Measurements from ENCODE around the genes UPK3A and ATXN10.

- PRO-cap: no peak
Measured at GRCh38 chr22:44357812-44358359, 45.1 kb upstream of the SHISAL1 start.

GRCh38 chr22:44755808-44756551 lies 3.6 kb downstream of the ARHGAP8 start:
- PRO-cap: no peak

- PRO-cap: no peak
Measured at GRCh38 chr22:44935676-44936083, 74.1 kb downstream of the PHF21B start.

DNA sequence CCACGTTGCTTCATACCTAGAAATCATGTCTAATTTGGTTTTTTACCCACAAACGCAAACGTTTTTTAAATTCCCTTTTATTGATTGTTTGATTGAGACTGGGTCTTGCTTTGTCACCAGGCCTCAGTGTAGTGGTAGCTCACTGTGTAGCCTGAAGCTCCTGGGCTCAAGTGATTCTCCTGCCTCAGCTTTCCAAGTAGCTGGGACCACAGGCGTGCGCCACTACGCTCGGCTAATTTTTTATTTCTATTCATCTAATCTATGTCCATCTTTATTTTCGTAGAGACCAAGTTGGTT lies 1.4 kb downstream of the NUP50 start:
- PRO-cap: no peak

- PRO-cap: no peak
Measured at GRCh38 chr22:45185736-45186573, 22.2 kb downstream of the NUP50 start.

DNA sequence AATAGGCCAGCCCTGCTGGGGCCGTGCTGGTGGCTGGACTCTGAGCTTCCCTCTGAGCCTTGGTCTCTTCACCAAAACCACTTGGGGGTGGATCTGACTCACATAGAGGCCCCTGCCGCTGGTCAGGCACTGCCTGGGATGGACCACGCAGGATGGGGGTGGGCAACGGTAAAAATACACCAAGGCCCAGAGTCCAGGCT lies 12.3 kb upstream of the UPK3A start:
- PRO-cap: no peak

- PRO-cap: no peak
Measured at GRCh38 chr22:45273383-45273930, 11.3 kb upstream of the UPK3A start.

DNA sequence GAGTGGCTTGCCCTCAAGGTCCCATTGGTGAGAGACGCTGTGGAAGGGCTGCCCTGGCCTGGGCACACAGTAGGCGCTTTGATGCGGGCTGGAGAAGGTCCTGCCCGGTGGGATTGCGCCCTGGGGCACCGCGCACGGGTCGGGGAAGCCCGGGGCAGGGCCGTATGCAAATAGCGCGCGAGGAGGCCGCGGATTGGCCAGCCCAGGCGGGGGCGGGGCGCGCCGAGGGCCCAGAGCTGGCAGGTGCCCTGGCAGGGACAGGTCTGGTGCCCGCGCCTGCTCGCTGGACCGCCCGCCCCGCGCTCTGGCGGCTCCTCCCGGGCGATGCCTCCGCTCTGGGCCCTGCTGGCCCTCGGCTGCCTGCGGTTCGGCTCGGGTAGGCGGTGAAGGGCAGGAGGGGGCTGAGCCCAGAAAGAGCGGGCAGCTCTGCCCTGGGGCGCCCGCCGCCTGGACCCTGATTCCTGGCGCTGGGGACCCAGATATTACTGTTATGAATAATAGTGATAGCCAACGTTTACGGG lies at the start of gene UPK3A:
Gene UPK3A, plus strand, starts transcription at position 260 of the 521 bp plus-strand sequence.
- PRO-cap: bidirectional peak, plus-strand start at position 260 of the sequence, minus-strand start at position 141 of the sequence

GRCh38 chr22:45318778-45319065 lies 9.0 kb downstream of the FAM118A start:
- PRO-cap: no peak

DNA sequence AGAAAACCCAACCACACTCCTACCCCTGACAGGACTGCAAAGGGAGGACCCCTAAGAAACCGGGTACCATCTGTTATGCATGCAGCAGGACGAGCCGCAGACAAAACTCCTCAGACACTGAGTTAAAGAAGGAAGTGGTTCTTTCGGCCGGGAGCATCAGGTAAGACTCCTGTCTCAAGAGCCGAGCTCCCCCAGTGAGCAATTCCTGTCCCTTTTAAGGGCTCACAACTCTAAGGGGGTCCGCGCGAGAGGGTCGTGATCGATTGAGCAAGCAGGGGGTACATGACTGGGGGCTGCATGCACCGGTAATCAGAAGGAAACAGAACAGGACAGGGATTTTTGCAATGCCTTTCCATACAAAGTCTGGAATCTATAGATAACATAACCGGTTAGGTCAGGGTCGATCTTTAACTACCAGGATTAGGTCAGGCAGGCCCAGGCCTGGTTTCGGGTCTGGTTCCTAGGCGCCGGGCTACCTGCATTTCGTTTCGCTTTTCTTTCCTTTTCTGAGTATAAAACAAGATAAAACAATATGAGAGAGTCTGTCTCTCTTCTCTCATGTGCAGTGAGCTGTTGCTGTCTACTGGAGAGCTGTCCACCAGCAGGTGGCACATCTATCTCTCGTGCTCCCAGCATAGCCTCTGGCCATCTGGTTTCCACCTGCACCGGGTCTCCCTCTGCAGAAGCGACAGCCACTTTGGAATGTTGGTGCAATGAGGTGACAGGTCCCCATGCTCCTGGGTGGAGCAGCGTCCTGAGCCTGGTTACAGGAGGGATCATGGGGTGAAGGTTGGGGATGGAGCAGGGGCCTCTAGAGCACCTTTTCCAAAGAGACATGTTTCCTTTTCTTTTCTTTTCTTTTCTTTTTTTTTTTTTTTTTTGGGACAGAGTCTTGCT lies 27.5 kb downstream of the RIBC2 start:
- PRO-cap: no peak

- PRO-cap: no peak
Measured at GRCh38 chr22:45497894-45498347, 4.8 kb upstream of the FBLN1 start.

DNA sequence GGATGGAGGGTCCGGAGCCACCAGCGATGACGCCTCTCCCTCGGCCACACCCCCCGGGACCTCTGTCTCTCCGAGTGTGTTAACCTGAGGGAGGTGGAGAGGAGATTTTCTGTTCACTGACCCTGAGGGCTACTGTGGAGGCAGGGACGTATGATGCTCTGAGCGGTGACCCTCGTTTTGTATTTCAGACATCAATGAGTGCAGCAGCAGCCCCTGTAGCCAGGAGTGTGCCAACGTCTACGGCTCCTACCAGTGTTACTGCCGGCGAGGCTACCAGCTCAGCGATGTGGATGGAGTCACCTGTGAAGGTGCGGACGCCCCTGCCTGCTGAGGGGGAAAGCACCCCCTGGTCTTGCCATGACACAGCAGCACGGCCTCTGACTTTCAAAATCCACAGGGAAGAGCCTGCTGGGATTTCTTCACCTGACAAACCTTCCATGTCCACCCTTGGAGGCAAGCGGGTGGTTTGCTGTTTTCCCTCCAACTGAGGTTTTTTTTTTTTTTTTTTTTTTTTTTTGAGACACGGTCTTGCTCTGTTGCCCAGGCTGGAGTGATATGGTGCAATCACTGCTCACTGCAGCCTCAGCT lies 44.3 kb downstream of the FBLN1 start:
- PRO-cap: no peak

GRCh38 chr22:45602875-45603922 lies 68.4 kb upstream of the ATXN10 start:
- PRO-cap: no peak

DNA sequence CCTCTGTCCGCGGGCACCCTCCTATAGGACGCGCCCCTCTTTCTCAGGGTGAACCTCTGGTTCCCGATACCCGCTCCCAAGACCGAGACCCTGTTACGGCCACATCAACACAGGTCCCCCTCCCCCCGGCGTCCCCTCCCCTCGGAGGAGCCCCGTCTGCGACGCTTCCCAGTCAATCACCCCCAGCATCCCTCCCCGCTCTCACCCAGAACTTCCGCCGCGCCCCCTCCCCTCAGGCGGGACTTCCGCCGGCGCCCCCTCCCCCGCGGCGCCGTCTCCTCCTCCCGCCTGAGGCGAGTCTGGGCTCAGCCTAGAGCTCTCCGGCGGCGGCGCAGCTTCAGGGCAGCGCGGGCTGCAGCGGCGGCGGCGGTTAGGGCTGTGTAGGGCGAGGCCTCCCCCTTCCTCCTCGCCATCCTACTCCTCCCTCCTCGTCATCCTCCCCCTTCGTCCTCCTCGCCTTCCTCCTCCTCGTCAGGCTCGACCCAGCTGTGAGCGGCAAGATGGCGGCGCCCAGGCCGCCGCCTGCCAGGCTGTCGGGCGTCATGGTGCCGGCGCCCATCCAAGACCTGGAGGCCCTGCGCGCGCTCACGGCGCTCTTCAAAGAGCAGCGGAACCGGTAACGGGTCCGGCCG lies at the start of gene ATXN10:
Gene ATXN10, plus strand, starts transcription at position 271 of the 632 bp plus-strand sequence.
- PRO-cap: bidirectional peak, plus-strand start at position 291 of the sequence, minus-strand start at position 194 of the sequence; bidirectional peak, plus-strand start at position 489 of the sequence, minus-strand start at position 372 of the sequence

DNA sequence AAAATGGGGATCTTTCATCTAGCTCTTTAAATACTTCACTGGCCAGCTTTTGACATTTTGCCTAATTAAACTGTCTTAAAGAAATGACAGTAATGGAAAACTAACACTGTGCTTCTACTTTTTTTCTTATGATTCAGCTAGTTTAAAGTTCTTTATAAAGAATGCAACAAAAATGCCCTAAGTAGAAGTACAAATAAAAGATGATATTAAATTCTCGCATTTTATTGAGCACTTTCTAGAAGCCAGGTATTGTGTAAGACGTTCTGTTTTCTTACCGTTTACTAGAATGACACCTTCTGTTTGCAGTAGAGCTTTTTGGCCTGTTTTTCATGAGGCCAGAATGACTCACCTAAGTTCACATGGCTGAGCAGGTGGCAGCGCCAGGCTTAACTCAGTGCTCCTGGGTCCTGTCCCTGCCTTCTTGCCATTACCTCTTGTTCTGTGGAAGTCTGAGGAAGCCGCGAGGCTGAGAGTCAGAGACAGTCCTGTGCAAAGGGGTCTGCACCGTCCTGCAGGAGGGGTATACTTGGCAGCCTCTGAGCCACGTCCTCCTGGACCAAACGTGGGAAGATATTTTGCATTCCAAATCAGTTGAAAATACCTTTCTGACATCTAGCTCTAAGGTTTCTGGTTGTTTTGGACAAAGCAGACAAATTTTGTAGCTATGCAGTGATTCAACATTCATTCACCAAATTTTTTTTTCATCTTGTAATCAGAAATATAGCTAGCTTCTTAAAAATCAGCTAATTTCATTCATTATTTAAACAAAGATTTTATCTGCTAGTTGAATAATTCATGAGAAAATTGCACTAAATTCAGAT lies 113.9 kb downstream of the ATXN10 start:
- PRO-cap: no peak

- PRO-cap: no peak
Measured at GRCh38 chr22:45825782-45826267, 151.1 kb downstream of the WNT7B start.

- PRO-cap: no peak
Measured at GRCh38 chr22:45906015-45906411, 70.9 kb downstream of the WNT7B start.

GRCh38 chr22:45995161-45995507 lies 18.2 kb upstream of the WNT7B start:
- PRO-cap: no peak

GRCh38 chr22:46001387-46001906 lies 24.5 kb upstream of the WNT7B start:
- PRO-cap: unidirectional peak, minus-strand start at chr22:46001625

GRCh38 chr22:46018749-46019161 lies 41.8 kb upstream of the WNT7B start:
- PRO-cap: no peak